Measurements from ENCODE around the gene STXBP4.

DNA sequence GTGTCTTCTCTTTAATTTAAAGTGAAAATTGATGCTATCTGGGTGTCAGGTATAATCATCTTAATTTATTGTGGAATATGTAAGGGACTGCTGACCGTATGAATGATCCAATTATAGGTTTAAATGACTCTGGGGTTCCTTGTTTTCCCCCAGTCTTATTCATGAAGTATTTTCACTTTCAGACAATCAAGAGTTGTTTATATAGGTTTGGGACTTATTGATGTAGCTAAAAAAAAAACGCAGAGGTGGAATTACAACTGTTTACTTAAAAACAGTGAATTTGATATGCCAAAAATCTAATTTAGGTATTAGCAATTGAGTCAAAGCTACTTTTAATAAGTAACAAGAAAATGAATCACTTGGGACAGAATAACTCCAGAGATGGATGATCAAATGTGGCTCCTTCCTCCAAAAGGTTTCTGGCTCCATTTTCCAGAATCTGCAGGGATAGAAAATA is 215.1 kb upstream of the TOM1L1 start:
- RRBS: no CpG with 5 or more reads among the region's 2 CpGs

- RRBS: no CpG with 5 or more reads among the region's 16 CpGs
Measured at GRCh38 chr17:54967468-54968108, 866 bp downstream of the COX11 start.

GRCh38 chr17:54968346-54969434 is at the start of gene STXBP4:
Gene STXBP4, plus strand, starts transcription at chr17:54968765.
- RRBS: no CpG with 5 or more reads among the region's 64 CpGs

- RRBS: no CpG with 5 or more reads among the region's 8 CpGs
Measured at GRCh38 chr17:55268779-55269649, 4.3 kb downstream of the HLF start.

- RRBS: no CpG with 5 or more reads among the region's 3 CpGs
Measured at GRCh38 chr17:55271981-55272440, 7.3 kb downstream of the HLF start.

- RRBS: no CpG with 5 or more reads among the region's 5 CpGs
Measured at GRCh38 chr17:55452217-55452812, 30.7 kb upstream of the MMD start.

DNA sequence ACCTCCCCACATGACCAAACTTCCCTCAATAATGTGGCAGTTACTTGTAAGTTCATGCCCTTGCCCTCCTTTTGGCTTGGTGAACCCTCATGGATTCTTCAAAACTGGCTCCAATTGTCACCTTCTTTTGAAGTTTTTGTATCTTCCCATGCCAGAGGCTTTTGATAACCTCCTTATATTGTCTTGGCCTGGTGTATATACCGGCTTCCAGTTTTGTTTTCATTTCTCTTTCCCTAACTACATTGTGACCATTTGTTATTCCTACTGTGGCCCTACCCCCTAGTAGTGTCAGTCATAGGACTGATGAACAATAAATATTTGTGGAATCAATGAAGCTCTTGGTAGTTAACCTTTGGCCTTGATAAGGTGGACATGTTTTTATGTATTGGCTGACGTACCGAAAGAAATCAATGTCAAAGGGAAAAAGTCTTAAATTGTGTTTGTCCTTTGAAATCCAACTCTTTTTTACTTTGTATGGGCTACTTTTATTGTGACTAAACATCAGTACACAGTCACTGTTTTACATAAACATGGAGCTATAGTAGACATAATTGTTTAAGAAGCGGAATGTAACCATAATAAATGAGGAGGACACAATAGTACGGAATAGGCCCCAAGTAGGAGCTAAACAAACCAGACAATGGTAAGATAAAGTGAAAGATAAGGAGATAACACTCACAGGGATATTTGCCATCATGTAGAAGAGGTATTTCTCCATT is 109.7 kb upstream of the MMD start:
- RRBS: no CpG with 5 or more reads among the region's 5 CpGs

GRCh38 chr17:55727956-55728207 is 5.2 kb upstream of the TMEM100 start:
- RRBS: no CpG with 5 or more reads among the region's 1 CpG

- RRBS: no CpG with 5 or more reads among the region's 5 CpGs
Measured at GRCh38 chr17:56172300-56173207, 19.3 kb downstream of the ANKFN1 start.

GRCh38 chr17:56577701-56578282 is 15.7 kb upstream of the NOG start:
- RRBS: no CpG with 5 or more reads among the region's 20 CpGs

DNA sequence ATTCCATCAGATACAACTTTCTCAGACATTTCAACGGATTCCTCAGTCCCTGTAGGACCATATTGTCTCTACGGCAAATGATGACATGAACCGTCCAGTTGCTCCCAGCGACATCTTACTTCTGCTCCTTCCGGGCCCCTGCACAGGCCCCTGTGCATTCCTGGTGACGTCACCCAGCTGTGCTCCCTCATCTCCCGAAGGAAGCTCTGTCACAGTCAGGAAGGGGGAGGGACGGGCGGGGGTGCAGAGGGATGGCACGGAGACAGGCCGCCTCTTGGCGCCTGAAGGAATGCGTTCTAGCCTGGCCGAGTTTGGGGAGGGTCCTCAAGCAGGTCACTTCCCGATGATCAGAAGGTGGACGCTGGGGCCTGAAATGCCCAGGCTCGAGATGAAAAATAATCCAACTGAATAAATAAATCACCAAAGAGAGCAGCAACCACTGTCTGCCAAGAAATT is 114.1 kb downstream of the NOG start:
- RRBS: no CpG with 5 or more reads among the region's 17 CpGs

DNA sequence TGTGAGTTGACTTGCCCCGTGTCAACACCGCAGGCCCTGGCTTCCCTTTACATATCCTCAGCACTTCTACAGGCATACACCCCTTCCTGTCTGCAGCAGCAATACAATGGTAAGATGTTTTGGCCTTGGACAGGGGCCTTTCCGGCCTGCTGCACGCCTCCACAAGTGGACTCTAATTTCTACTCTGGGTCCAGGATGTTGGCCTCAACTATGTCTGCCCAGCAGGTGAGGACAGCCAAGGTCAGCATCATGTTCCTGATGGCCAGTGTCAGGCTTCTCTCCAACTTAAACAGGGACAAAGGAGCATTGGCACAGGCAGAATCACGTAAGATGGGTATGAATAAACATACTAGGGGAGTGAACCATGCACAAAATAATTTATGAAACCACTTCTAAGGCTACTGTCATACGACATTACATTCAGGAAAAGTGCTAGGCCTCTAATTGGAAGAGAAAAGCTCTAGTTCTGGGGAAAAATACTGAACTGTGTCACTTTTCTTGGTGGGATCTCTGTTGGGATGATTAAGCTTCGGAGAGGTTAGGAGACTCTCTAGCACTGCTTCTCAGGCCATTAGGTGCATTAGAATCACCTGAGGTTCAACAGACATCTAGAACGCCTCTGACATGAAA is 10.9 kb downstream of the C17orf67 start:
- RRBS: no CpG with 5 or more reads among the region's 8 CpGs

- RRBS: no CpG with 5 or more reads among the region's 2 CpGs
Measured at GRCh38 chr17:56890081-56890485, 23.8 kb downstream of the TRIM25 start.

- RRBS: no CpG with 5 or more reads among the region's 8 CpGs
Measured at GRCh38 chr17:57242074-57242599, 14.2 kb upstream of the MSI2 start.

DNA sequence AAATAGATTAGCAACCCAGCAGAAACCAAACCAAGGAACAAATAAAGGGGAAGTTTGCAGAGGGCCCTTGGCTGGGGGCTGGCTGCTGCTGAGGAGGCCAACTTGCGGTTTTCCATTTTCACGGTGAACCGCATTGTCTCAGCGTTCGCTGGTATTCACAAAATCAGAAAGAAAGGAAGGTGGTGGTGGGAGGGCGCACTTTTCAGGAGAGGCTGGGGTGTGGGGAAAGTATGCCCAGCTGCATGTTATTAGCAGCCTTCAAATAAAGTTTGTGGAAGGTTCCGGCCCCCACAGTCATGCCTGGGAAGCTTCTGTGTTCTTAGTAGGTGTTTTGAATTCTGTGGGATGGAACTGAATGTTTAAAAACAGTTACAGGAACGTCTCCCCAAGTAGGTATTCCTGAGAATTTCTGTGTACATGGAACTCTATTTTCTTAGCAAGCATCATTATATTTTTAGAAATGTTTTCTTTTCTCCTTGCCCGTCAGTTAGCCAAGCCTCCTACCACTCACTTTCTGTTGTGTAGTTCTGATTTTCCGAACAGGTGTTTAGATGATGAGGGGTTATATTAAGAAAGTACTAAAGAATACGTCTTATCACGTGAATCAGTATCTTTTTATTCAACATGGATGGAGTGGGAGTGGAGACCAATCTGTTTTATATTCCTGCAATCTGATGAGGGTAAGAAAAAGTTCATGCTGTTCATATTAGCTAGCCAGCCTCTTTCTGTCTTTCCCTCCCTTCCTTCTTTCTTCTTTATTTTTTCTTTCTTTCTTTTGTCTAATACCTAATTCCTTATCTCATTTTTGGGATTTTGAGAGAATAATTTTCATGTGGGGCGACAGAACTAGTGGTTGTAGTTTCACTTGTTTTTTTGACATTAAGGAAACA is 29.3 kb downstream of the MSI2 start:
- RRBS: no CpG with 5 or more reads among the region's 13 CpGs

- RRBS: no CpG with 5 or more reads among the region's 4 CpGs
Measured at GRCh38 chr17:57376398-57376597, 120.0 kb downstream of the MSI2 start.

DNA sequence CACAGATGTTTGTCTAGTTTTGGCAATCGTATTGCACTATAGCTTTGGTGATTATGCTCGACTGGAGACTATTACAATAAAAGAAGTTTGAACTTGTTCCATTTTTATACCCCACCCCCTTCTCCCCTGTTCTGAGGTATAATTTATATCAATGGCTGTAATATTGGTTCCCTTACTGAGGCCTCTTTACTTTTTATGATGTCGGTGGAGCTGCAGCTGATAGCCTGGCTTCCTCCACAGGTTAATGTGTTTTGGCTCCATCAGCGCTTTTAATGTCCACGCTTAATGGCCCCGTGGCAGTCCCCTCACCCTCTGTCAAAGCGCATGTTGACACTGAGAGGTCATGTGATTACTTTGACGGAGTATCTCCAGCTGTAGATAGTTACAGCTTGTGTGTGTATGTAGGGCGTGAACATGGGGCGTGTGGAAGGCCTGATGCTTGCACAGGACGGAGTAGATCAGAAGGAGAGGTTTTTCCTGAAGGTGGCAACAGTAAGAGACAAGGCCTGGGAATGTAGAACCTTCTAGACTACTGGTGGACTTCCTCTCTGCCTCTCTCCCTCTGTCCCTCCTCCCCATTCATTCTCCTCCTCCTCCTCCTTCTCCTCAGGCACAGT is 164.7 kb downstream of the MSI2 start:
- RRBS: no CpG with 5 or more reads among the region's 11 CpGs

DNA sequence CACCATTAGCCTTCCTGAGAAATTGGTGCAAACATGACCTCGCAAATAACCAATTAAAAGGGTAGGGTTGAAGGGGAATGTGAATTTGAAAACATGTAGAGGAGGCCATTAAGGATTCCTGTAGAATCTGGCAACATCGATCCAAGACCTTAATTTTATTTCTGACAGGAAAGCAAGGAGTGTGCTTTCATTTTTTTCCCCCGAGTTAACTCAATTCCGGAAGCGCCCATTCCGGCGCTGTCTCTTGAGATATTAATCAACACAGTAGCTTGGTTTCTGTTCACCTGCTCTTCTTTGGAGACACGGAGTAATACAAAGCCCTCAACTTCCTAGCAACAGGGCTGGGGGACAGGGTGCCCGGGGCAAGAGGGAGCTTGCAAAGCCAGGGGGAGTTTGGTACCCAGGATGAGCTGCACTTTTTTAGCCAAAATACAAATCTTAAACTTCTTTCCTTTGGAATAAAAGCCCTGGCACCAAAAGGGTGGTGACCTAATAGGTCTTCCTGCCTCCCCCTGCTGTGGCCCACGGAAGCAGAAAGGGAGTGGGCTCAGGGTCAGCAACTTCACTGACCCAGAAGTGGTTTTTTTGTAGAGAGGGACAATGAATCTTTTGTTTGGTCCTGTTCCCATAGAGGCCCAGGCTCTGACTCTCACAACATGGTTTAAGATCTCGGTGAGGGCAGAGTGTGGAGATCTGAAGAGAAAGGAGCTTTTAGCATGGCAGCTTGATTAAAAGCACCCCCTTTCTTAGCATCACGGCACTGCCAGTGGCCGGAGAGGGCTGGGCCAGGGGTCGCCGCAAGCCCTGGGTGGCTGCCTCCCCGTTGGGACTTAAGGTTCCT is 207.4 kb downstream of the CCDC182 start:
- RRBS: 96% methylated on average over 7 of the region's 16 CpGs

GRCh38 chr17:57675287-57675786 is 69.8 kb downstream of the CCDC182 start:
- RRBS: no CpG with 5 or more reads among the region's 11 CpGs

Data from OVCAR3 (cell line).